Measurements from ENCODE around the genes SMIM7, HAUS8, ANO8 and GTPBP3.

DNA sequence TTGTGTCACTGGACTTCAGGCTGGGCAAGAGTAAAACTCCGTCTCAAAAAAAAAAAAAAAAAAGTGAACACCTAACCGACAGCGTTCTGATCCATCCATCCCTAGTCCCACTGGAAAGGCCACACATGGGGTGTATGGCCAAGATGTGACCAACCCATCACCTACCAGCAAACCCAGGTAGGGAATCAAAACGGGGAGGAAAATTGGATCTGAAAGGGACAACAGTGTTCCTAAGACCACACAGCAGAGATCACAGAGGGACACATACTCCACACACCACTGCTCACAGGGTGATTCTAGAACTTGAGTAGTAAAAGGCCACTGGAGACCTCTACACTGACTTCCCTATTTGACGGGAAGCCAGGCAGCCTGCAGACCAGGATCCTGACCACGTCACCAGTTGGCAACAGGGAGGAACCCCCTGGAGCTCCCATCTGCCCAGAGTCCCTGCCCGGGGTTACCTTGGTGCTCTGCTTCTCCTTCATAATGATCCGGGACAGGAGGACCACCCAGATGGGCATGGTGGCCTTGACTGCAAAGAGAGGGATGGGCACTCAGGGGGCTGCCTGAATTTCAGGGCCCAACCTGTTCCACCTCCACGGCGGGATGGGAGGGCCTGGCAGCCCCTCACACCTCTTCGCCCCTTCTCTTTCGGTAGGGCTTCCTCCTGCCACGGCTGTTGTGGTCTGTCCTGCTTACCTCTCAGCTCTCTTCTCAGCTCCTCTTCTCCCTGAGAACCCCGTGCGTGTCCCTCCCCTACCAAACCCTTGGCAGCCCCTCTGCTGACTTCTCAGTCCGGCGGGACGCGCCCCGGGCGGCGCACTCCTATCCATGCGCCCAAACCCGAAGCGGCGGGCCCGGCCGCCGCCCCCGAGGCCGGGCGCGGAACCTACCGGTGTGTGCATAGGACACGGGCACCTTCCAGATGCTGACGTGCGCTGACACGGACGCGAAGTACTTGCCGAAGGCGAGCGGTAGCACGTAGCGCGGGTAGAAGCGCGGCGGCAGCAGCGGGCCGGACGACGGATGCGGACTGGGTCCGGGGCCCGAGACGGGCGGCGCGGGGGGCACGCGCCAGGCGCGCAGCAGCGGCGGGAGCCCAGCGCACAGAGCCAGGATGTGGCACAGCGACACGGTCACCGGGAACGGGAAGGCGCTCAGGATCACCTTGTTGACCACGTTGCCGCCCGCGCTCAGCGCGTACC is 762 bp downstream of the SLC35E1 start:
- RRBS, 2 experiments = 4 to 8% methylated on average over 8 of the region's 78 CpGs

- RRBS, 2 experiments = 0% methylated on average over 1 to 3 of the region's 45 CpGs
Observed at GRCh38 chr19:16659372-16660205, at the start of gene SMIM7. Gene SMIM7 (minus strand): TSS chr19:16660144.

- RRBS, 2 experiments = no CpG with 5 or more reads among the region's 10 CpGs
Observed at GRCh38 chr19:16833986-16834441, 4.8 kb downstream of the SIN3B start.

DNA sequence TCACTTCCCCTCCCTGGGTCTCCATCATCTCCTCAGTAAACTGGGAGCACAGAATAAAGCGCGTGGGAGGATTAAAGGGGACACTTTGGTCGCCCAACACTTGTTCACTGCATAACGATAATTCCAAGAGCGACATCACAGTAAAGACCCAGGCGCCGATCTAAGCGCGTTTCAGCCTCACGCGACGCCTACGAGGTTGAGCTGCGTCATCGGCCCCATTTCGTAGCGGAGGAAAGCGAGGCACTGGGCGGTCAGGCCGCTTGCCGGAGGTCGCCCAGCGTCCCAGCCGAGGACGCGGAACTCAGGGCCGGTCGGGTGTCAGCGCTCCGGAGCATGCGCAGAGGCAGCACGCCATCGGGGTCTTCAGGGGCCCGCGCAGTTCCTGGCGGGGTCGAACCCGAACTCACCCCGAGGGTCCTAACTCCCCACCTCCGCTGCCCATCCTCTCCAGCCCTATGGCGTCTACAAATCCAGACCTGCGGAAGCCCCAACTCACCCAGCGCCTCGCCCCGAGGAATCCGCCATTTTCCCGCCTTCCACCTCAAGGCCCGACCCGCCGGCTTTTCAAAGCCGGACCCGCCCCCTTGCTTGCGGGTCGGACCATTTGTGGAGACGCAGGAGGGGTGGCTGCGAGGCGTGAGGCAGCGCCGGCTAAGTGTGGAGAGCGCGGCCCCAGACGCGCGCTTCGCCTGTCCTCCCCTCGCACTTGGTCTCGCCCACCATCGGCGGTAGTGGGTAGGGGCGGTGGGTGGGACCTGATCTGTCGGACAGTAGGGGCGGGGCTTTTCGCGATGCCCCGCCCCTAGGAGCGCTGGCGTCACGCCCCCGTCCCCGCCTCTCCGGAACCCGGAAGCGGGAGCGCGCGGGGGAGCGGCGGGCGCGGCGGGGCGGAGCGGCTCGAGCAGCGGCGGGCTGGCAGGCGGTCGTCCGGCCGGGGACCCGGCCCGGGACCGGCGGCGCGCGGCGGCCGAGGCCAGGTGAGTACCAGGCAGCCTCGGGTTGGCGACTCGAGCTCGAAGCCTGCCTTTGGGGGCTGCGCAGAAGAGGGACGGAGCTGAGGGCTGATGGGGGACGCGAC is at the start of gene HAUS8:
Gene HAUS8 (minus strand): TSS at position 555 of the 1,078 bp plus-strand sequence.
- RRBS, 2 experiments = 1 to 2% methylated on average over 24 to 30 of the region's 117 CpGs

GRCh38 chr19:17079546-17080739 is 4.4 kb downstream of the MYO9B start:
- RRBS, 2 experiments = 32 to 50% methylated on average over 2 to 3 of the region's 36 CpGs

DNA sequence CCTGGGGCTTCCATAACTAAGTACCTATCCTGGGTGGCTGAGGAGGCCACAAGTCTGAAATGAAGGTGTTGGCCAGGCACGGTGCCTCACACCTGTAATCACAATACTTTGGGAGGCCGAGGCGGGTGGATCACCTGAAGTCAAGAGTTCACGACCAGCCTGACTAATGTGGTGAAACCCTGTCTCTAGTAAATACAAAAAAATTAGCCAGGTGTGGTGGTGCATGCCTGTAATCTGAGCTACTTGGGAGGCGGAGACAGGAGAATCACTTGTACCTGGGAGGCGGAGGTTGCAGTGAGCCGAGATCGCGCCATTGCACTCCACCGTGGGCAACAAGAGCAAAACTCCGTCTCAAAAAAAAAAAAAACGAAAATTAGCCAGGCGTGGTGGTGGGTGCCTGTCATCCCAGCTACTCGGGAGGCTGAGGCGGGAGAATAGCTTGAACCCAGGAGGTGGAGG is 12.0 kb downstream of the MYO9B start:
- RRBS, 2 experiments = no CpG with 5 or more reads among the region's 15 CpGs

DNA sequence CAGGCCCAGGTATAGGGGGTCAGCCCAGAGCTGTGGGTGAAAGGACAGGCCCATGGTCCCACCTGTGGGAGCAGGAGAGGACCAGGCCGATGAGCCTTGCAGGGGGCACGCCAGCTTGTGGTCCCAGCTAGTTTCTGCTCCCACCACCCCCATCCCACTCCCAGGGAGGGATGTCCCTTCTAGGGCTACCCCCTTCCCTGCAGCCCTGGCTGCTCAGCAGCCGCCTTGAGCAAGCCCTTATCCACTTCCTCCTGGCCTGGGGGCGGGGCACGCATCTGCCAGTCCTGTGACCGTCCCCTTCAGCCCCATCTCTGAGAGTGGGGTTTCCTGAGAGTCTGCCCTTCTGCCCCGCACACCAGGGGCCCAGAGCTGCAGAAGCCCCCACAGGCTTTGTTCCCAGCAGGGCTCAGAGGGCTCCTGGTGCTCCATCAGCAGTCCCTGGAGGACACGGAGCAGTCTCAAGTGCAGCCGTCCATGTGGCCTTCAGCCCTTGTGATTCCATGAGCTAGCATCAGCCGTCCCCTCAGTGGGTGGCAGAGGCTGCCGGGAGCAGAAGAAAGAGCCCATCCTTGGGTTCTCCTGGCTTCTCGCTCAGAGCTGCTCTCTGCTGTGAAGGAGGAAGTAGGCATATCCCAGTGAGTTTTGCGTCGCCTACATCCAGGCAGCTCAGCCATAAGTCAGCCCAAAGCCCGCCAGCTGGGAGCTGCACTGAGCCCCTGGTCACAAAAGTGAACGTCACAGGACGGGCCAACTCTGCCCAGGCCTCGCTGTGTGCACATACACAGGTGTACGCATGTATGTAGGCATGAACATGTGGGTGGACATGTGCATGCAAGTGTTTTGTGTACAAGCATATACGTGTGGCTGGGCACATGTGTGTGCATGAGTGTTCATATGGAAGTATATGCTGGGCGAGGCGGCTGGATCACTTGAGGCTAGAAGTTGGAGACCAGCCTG is 16.3 kb downstream of the MYO9B start:
- RRBS, 2 experiments = no CpG with 5 or more reads among the region's 22 CpGs

- RRBS, 2 experiments = no CpG with 5 or more reads among the region's 6 CpGs
Observed at GRCh38 chr19:17149615-17150025, 65.5 kb upstream of the USE1 start.

GRCh38 chr19:17156550-17157817 is 58.2 kb upstream of the USE1 start:
- RRBS, 2 experiments = no CpG with 5 or more reads among the region's 30 CpGs

- RRBS, 2 experiments = 95 to 97% methylated on average over 2 of the region's 27 CpGs
Observed at GRCh38 chr19:17197616-17198306, 17.4 kb upstream of the USE1 start.

GRCh38 chr19:17227676-17228214 is 1.7 kb downstream of the OCEL1 start:
- RRBS, 2 experiments = no CpG with 5 or more reads among the region's 12 CpGs

- RRBS, 2 experiments = no CpG with 5 or more reads among the region's 16 CpGs
Observed at GRCh38 chr19:17255275-17255715, 9.2 kb downstream of the USHBP1 start.

- RRBS, 2 experiments = 1 to 7% methylated on average over 7 of the region's 18 CpGs
Observed at GRCh38 chr19:17310051-17310936, 931 bp downstream of the DDA1 start.

DNA sequence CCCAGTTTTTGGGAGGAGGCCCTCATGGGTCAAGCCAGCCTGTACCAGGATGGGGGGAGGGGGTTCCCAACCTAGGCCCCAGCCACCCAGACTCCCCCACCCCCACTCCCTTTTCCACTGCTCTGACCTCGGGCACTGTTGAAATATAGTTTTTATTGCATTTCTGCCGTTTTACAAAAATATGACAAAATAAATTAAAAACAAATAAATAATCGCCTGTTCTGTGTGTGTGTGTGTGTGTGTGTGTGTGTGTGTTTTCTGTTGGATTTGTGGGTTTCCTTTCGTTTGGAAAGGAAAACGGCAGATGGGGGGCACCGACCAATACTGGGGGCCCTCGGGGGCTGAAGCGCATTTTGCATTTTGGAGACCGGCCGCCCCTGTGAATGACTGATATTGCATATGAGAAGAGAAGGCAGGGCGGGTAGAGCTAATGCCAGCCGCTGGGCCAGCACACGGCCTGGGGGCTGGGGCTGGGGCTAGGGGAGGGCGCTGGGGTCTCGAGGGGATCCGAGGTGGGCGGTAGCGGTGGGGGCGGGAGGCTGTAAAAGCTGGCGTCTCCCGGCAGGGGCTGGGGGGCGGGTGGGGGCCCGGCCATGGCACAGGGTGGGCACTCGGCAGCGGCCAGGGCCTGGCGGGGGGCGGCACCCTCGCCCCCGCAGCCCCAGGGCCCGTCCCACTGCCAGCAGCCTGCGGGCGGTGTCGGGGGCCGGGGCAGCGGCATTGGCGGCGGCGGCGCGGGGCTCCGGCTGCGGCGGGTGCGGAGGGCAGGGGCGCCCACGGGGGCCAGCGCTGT is 11.4 kb downstream of the ANO8 start:
- RRBS, 2 experiments = 95 to 96% methylated on average over 9 of the region's 47 CpGs

- RRBS, 2 experiments = 24 to 34% methylated on average over 21 to 26 of the region's 66 CpGs
Observed at GRCh38 chr19:17327560-17328511, 6.8 kb downstream of the ANO8 start.

GRCh38 chr19:17334340-17335391 is at the start of gene ANO8:
Gene ANO8 (minus strand): TSS chr19:17334855.
- RRBS, 2 experiments = 1% methylated on average over 52 of the region's 96 CpGs

- RRBS, 2 experiments = 1 to 2% methylated on average over 5 of the region's 37 CpGs
Observed at GRCh38 chr19:17336998-17337725, at the start of gene GTPBP3. Gene GTPBP3 (plus strand): TSS chr19:17337553.

GRCh38 chr19:17391529-17392355 is 2.3 kb downstream of the CCDC194 start:
- RRBS, 2 experiments = no CpG with 5 or more reads among the region's 25 CpGs

DNA sequence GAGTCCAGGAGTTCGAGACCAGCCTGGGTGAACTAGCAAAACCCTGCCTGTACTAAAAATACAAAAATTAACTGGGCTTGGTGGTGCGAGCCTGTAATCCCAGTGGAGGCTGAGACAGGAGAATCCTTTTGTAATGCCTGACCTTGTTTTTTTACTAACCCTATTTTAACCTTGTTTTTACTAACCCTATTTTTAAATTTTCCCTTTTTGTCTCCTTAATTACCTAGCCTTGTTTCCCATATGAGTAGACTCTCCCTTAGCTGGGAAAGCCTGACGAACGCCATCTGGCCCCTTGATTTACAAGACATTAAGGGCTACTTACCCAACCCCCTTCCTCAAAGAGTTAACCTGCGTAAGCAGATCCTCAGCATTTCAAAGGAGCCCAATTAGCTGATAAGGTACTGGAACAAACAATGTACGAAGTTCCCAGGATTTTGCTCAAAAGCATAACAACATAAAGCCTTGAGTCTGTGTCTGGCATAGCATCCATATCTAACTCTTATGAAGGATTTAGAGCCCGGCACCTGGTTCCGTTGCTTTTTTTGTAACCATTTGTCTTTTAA is 4.8 kb upstream of the MVB12A start:
- RRBS, 2 experiments = no CpG with 5 or more reads among the region's 8 CpGs

- RRBS, 2 experiments = 2 to 3% methylated on average over 2 of the region's 26 CpGs
Observed at GRCh38 chr19:17555040-17555571, 343 bp upstream of the COLGALT1 start.

Data from NT2/D1 (cell line).